Duodenum (tissue), 1 donor: ENCODE results near the gene DKC1.

DNA sequence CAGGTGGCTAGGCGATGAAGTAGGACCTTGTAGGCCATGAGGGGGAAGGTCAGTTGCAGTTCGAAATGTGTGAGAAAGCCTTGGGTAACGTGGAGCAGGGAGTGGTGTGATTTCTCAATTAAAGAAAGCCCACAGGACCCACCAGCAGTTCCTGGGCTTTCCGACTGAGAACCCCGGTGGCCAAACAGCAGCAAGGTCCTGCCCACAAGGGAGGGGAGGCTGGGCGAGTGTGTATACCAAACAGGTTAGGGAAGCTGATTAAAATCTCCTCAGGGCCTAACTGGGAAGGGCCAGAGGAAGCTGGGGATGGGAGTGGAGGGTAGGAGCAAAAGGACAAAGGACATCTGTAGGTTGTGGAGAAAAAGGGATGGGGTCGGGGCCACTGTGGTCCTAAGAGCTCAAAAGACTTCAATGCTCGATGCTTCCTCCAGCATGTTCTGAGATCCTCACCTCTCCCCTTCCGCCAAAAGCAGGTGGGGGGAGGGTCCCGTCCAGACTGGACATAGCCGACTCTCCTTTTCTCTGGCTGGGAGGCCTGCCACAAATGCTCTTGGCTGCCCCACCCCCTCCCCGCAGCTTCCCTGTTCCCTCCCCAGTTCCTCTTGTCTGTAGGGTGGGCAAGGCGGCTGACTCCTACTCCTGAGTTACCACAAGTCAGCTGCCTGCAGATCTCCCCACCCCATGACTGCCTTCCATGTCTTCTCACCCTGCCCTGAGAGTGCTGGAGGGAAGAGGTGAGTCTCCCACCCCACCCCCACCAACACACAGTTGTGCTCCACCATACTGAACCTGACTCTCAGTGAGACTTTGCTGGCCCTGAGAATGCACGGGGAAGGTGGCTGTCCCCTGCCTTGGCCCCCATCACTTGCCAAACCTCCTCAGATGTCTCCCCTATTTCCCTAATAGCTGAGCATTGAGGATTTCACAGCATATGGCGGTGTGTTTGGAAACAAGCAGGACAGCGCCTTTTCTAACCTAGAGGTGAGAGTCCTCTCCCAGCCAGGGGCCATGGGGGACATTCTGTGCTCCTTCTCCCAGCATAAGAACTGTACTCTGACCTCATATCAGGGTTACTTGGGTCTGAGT is 2.8 kb downstream of the ATP6AP1 start:
- PRO-cap, result unidirectional peak, minus-strand start at position 439 of the sequence; unidirectional peak, minus-strand start at position 604 of the sequence

- PRO-cap, result no peak
These were observed 1.8 kb downstream of the UBL4A start for GRCh38 chrX:154484475-154485246.

- PRO-cap, result no peak
These were observed 4.6 kb downstream of the FAM3A start for GRCh38 chrX:154511408-154511851.

GRCh38 chrX:154762686-154763697 is at the start of gene DKC1:
DKC1 (plus strand) TSS chrX:154762864.
- PRO-cap, result bidirectional peak, plus-strand start at chrX:154762915, minus-strand start at chrX:154762549

GRCh38 chrX:155188974-155189405 is 27.3 kb upstream of the VBP1 start:
- PRO-cap, result no peak